ENCODE data around the genes PRPF38B and SARS1.

GRCh38 chr1:107139556-107140719 is 901 bp upstream of the NTNG1 start:
- PRO-cap: unidirectional peak, minus-strand start at chr1:107139826; unidirectional peak, plus-strand start at chr1:107140235
- RAMPAGE, long total RNA, 2 experiments: start-site peak on the plus strand in 2 of 2 experiments, at chr1:107139972-107140242 at its widest, 10 to 61 reads per replicate

DNA sequence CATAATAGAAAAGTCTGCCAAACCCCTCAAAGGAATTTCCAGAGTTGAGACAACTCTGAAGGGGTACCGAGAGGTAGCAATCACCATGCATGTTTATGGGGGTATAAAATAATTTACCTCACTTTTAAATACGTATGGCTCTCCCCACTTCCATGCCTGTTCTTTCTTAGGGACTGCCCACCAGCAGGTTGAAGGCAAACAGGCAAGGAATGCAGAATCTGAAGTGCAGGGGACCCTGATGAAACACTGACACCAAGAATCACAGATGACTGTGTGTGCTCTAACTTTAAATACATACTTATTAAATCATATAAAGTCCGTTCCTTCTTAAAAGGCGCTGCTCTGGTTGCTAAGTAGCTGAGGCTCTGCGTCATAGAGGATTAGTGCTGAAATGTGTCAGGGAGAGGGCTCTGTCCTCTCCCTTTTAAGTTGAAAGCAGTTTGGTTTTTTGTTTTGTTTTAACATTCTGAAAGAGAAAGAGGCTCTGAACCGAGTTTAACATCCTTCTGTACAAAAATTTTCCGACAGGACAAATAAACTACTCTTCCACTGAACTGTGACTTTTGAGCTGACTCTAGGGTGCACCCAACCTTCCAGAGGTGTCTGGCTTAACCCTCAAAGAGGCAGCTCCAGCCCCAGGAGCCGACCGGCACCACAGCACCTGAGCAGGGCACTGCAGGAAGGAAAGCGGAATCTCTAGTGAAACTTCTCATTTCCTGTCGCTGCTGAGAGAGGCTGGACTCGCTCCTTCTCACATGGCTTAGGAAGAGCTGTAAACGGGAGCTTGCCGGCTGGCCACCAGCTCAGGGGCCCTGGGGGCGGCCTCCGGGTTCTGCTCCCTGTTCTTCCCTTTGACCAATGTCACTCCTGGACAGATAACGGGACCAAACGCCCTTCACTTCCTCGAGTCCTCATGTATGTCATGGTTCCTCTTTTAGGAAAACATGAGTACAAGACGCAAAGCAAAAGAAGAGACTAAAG is 1.4 kb downstream of the VAV3 start:
- PRO-cap: no peak
- RAMPAGE, long total RNA, 2 experiments: no peak in any of the 2 experiments

DNA sequence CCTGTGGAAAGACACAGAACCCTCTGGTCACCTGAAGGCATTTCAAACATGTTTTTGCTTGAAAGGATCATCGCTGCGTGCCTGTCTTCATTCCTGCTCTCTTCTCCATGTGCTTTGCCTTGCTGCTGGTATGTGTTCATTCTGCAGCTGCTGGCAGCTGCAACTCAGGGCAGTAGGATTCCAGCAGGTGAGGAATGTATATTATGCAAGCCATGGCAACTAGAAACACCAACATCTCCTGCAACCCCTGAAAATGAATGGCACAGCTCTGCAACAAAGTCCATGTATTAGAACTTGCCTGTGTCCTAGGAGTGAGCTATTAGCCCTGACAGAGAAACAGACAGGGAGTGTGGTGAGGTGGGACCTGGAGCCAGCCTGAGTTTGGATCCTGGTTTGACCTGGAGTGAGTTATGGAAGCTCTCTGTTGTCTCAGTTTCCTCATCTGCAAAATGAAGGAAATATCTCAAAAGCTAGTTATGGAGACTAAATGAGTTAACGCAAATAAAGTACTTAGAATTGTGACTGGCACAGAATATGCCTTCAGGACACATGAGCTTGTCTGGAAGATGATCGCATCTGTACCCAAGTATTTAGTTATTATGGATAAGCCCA is 81.3 kb upstream of the VAV3 start:
- PRO-cap: unidirectional peak, minus-strand start at position 109 of the sequence
- RAMPAGE, long total RNA, 2 experiments: no peak in any of the 2 experiments

DNA sequence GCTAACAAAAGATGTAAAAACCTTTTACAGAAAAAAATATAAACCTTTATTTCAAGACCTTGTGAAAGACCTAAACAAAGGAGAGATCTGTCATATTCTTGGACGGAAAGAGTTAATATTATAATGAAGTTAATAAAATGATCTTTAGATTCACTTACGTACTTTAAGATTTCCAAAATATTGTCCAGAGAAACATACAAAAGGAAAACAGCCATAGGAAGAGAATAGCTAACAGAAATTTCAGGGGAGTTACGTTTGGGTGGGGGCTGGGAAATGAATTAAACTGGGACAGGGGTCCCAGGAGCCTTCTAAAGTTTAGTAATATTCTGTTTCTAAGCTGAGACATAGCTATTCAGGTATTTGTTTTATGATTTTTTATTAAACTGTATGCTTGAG is 94.0 kb downstream of the SLC25A24 start:
- PRO-cap: no peak
- RAMPAGE, long total RNA, 2 experiments: no peak in any of the 2 experiments

GRCh38 chr1:108617566-108618288 is 43.2 kb downstream of the HENMT1 start:
- PRO-cap: no peak
- RAMPAGE, long total RNA, 2 experiments: no peak in any of the 2 experiments

DNA sequence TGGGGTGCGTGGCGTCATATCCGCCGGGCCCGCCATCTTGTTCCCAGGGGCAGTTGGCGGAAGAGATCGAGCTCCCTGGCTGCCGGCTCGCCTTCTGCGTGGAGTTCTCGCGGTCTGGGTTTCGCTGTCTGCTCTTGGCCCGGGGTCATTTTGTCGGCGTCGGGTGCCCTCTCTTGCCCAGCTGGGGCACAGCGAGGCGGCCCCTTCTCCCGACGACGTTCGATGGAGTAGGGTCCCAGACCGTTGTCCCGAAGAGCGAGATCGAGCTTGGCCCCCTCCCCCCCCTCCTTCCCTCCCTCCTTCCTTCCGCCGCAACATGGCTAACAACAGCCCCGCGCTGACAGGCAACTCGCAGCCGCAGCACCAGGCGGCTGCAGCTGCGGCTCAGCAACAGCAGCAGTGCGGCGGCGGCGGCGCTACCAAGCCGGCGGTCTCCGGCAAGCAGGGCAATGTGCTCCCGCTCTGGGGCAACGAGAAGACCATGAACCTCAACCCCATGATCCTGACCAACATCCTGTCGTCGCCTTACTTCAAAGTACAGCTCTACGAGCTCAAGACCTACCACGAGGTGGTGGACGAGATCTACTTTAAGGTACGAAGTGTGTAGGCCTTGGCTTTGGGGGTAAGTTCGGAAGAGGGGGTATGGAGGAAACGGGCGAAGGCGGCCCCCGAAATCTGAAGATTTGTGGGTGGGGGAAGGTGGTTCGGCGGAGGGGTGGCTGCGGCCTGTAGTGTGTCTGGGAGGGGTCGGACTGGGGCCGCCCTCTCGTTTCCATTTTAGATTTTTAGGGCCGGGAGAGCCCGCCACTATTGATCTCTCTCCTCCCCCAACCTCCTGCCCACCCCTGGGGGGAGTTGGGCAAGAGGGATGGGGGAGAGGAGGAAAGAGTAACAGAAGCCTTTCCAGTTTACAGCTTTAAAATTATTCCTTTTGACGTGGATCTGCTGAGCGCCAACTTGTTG is at the start of gene PRPF38B:
PRPF38B (plus strand) TSS at position 35 of the 963 bp plus-strand sequence.
- PRO-cap: bidirectional peak, plus-strand start at position 52 of the sequence, minus-strand start outside the sequence; bidirectional peak, plus-strand start at position 780 of the sequence, minus-strand start at position 685 of the sequence
- RAMPAGE, long total RNA, 2 experiments: start-site peak on the plus strand in 2 of 2 experiments, centred at positions 59 to 68 of the sequence, 57 to 266 reads per replicate

DNA sequence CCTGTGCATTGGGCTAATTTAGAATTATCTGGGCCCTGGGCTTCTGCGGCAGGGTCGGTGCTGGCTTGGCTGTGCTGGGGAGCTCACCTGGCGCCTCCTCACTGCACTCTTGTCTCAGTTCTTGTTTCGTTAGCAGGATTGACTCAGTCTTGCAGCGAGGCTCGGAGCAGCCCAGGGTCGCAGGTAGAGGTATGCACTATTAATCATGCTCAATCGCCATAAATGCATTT is 1.3 kb downstream of the PRPF38B start:
- PRO-cap: unidirectional peak, minus-strand start at position 111 of the sequence
- RAMPAGE, long total RNA, 2 experiments: no peak in any of the 2 experiments

DNA sequence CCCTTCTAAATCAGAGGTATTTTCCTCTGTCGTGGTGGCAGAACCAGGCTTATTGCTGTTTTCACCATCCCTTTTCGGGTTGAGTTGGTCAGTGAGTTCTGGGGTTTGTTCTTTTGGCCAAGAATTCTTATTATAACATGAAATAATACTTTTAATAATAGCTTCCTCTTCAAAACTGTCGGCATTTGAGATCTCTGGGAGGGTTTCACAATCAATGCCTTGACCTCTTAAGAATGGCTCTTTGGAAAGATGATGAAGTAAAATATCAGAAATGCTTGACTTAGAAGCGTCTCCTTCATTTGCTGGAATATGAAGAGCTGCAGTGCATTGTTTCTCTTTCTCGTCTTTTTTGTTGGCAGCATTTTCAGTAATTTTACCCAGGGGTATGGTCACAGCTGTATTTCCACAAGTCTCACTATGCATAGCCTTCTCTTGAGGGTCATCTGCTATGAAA is 4.8 kb downstream of the AKNAD1 start:
- PRO-cap: unidirectional peak, plus-strand start at position 298 of the sequence
- RAMPAGE, long total RNA, 2 experiments: no peak in any of the 2 experiments

GRCh38 chr1:108947460-108948422 is 15.5 kb downstream of the CLCC1 start:
- PRO-cap: no peak
- RAMPAGE, long total RNA, 2 experiments: no peak in any of the 2 experiments

- PRO-cap: no peak
- RAMPAGE, long total RNA, 2 experiments: no peak in any of the 2 experiments
Observed at GRCh38 chr1:109104412-109105608, 7.7 kb downstream of the CFAP276 start.

DNA sequence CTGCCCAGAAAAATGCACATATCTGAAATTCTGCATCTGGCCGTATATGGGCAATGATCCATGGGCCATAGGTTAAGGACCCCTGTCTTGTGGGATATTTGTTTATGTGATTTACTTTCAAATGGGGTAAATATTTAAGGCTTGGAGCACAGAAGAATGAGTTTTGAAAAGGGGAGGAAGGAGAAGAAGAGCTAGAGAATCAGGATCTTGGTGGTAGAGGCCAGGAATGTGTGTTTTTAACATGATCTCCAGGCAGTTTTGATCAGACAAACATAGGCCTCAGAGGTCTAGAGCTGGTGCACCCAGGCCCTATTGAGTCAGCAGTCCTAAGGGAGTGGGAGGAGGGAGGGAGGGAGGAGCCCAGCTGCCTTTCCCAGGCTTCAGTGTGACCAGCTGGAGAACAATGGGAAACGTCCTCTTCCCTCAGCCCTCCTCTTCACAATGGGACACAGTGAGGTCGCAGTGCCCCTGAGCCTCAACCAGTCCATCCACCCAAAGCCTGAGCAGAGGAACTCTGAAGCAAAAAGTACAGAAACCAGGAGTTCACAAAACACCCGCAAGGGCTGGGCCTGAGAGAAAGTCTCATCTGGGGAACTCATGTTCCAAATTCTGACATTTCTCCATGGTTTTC is 37.2 kb downstream of the ELAPOR1 start:
- PRO-cap: no peak
- RAMPAGE, long total RNA, 2 experiments: no peak in any of the 2 experiments

DNA sequence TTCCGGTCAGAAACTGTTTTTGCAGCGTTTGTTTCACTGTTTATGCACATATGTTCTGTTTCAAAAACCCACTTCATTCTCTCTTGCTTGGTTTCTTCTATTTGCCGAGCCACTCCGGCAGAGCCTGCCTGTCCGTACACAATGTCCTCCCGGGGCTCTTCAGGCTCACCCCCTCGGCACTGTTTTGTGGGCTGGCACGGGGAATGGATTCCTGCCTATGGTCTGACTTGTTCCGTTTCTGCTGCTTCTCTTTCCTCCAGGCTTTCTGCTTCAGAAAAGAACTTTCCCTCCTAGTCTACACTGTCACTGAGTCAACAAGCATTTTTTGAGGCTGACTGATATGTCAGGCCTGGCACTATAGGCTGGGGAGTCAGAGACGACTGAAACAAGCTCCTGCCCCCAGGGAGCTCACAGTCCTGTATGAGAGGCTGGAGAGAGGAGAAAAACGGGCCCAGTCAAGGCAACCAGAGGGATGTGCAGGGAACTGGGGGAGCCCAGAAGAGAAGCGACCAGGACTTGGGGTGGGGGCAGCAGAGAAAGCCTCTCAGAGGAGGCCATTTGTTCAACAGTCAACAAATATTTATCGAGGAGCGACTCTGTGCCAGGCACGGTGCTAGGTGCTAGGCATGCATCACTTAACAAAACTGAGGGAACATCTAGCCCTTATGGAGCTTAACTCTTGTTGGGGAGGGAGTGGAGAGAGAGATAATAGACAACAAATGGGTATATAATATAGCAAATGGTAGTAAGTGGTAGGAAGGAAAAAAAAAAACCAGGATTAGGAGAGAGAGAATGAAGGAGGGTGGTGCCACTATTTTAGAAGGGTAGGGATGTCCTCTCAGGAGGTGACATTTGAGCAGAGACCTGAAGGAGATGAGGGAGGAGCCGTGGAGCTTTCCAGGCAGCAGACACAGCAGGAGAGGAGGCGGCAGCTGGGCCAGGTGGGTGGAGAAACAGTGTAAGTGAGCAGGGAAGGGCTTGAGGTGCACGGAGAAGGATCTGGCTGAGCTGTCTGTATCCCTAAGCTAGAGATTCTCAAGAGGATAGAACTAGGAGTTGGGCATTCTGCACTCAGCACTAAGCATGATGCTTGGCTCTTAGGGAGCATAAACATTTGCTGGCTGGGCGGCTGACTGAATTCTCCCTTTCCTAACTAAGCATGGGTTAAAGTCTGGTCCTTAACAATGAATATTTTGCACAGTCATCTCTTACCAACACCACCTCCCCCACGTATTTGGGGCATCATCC is 28.0 kb upstream of the SARS1 start:
- PRO-cap: no peak
- RAMPAGE, long total RNA, 2 experiments: no peak in any of the 2 experiments

DNA sequence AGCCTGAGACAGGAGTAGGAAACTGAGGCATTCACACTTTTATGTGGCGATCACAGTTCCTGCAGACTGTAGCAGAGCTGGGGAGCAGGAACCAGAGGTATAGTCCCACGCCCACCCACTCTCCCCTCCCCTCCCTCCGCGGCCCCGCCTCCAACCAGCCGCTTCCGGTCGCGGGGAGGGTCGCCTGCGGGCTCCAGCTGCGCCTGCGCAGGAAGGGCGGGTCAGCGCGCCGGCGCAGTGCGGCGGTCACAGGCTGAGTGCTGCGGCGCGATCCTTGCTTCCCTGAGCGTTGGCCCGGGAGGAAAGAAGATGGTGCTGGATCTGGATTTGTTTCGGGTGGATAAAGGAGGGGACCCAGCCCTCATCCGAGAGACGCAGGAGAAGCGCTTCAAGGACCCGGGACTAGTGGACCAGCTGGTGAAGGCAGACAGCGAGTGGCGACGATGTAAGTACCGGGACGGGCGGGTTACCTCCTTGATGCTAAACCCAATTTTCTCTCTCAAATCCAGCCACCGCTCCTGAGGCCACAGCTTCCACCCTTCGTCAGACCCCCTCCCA is at the start of gene SARS1:
SARS1 (plus strand) TSS at position 235 of the 558 bp plus-strand sequence.
- PRO-cap: bidirectional peak, plus-strand start at position 249 of the sequence, minus-strand start at position 122 of the sequence
- RAMPAGE, long total RNA, 2 experiments: start-site peak on the plus strand in 2 of 2 experiments, centred at position 261 of the sequence, 2,881 to 4,390 reads per replicate

DNA sequence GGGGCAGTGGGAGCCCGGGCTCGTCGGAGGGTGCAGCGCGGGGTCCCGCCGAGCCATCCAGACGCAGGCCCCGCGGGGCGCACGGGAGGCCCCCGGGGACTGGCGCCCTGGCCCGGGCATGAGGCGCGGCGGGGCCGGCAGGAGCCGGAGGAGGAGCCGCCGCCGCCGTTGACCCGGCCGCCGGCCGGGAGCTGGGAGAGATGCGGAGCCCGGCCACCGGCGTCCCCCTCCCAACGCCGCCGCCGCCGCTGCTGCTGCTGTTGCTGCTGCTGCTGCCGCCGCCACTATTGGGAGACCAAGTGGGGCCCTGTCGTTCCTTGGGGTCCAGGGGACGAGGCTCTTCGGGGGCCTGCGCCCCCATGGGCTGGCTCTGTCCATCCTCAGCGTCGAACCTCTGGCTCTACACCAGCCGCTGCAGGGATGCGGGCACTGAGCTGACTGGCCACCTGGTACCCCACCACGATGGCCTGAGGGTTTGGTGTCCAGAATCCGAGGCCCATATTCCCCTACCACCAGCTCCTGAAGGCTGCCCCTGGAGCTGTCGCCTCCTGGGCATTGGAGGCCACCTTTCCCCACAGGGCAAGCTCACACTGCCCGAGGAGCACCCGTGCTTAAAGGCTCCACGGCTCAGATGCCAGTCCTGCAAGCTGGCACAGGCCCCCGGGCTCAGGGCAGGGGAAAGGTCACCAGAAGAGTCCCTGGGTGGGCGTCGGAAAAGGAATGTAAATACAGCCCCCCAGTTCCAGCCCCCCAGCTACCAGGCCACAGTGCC is 727 bp downstream of the CELSR2 start:
- PRO-cap: no peak
- RAMPAGE, long total RNA, 2 experiments: no peak in any of the 2 experiments

DNA sequence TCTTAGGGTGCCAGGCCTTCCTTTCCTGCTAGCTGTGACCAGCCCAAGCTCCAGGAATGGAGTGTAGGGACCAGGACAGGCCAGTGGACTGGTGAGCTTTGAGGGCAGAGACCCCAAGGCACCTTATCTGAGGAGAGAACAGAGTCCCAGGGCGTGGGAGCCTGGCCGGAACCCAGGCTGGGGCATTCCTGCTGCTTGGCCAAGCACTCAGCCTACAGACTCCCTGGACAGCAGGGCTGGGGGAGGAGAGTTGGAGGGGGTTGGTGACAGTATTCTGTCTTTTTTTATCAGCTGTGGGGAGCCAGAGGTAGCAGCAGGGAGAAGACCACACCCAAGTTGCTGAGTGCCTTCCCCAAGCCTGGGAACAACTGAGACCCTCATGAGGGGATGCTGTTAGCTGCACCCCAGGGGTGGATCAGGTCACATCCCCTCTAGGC is 4.8 kb downstream of the CELSR2 start:
- PRO-cap: no peak
- RAMPAGE, long total RNA, 2 experiments: no peak in any of the 2 experiments

GRCh38 chr1:109263626-109264042 is 14.3 kb downstream of the CELSR2 start:
- PRO-cap: no peak
- RAMPAGE, long total RNA, 2 experiments: no peak in any of the 2 experiments

DNA sequence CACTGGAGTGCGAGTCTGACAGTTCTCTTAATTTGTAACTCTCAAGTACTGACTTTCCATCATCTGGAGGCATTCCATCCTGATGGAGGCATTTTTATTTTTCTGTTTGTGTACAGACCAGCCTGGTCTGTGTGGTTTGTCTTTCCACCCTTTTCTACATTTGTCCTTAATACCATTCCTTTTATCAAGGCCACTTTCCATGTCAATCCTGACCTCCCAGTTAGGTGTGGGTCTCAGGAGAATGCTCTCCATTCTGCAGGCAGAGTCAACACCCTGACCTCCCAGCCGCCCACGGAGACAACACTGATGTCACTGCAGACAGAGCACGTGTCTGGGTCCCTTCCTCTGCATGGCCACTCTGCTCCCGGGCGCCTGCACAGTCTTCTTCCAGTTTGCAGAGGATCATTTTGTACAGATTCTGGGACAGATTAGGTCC is 8.3 kb downstream of the MYBPHL start:
- PRO-cap: no peak
- RAMPAGE, long total RNA, 2 experiments: no peak in any of the 2 experiments

- PRO-cap: no peak
- RAMPAGE, long total RNA, 2 experiments: no peak in any of the 2 experiments
Observed at GRCh38 chr1:109316580-109317095, 9.8 kb upstream of the MYBPHL start.

- PRO-cap: no peak
- RAMPAGE, long total RNA, 2 experiments: no peak in any of the 2 experiments
Observed at GRCh38 chr1:109317284-109318092, 10.7 kb upstream of the MYBPHL start.

DNA sequence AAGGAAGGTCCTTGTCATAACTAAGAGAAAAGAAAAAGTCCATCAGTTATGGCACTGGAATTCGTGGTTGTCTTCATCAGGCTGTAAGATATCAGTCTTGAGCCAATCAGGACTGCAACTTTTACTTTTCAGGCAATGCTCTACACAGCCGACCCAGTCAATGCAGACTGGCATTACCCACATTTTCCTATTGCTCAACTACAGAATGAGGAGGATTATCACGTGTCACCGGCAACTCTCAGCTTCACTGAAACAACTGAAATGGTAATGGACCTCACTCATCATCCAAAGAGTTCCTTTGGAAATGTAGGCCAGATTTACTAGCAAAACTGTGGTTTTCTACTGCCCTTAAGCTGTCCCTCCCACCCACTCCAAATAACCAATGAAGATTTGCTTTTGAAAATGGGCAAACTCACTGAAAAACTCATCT is 26.2 kb downstream of the SORT1 start:
- PRO-cap: unidirectional peak, minus-strand start at position 162 of the sequence
- RAMPAGE, long total RNA, 2 experiments: no peak in any of the 2 experiments

Measured in lower leg skin (tissue), 2 donors.